Adrenal gland (tissue), 7 donors: Measurements from ENCODE around the genes MYLK2, DNMT3B and BPIFA1.

DNA sequence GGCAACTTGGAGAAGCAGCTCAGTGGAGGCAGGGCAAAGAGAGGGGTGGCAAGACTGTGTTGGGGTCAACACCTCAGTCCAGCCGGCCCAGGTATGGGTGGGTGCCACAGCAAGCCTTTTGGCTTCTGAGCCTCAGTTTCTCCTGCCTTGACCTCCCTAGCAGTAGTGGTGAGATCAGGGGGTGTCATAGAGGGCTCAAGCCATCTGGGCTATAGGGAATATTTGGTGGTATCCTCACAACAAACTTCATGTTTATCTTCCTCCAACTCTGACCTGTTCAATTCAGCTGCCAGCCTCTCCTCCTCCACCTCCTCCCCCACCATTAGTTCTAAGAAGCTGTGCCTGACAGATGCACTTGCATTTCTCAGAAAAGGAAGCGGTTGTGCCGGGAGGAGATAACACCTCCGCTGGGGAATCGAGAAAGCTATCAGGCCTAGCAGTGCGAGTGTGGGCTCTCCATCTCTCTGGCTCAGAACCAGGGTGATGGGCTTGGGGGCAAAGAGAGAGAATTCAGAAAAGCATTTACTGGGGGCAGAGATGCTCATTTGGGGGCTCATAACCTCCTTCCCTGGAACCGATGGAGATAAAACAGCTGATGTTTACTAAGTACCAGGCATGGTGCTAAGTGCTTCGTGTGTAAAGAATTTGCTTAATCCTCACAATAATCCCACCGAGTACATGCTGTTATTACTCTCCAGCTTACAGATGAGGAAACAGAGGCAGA lies 38.1 kb downstream of the COX4I2 start:
- PRO-cap, 3 experiments = peak in 1 of 3 experiments; most common plus-strand start position 367 of the sequence (in 1); most common minus-strand start position 88 of the sequence (in 1)
- RAMPAGE, long total RNA, 4 experiments = no peak in any of the 4 experiments
- RRBS = no CpG with 5 or more reads among the region's 9 CpGs

DNA sequence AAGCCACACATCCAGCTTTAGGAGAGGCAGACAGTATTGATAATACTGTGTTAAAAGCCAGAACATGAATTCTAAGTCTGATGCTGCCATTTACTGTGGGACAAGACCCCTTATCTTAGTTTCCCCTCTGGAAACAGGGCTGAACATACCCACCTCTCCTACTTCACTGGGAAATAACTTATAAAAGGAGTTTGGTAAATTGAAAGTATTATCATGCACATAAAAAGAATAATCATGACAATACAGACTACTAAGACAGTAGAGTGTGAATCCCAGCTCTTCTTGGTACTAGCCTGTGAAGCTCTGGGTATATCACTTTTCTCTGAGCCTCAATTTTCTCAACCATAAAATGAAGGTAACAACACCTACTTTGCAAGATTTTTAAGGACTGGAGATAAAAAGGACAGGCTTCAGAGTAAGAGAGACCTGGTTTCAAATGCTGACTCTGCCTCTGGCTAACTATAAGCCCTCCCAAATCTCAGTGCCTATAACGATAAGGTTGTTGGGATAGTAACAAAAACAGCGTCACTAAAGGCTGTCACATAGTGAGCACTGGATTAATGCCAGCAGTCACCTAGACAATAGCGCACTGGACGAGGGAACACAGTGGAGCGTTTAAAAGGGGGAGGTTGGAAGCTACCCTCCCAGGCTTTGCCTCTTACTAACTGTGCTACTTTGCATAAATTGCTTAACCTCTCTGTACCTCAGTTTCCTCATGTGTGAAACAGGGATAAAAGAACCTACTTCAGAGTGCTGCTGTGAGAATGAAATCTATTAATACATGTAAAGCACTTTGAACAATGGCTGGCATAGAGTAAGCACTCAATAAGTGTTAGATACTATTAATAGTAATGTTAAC lies 10.8 kb downstream of the BCL2L1 start:
- PRO-cap, 3 experiments = peak in 2 of 3 experiments; most common plus-strand start position 581 of the sequence (in 1); most common minus-strand start position 467 of the sequence (in 2)
- RAMPAGE, long total RNA, 4 experiments = no peak in any of the 4 experiments
- RRBS = no CpG with 5 or more reads among the region's 5 CpGs

- PRO-cap, 3 experiments = no peak in any of the 3 experiments
- RAMPAGE, long total RNA, 4 experiments = no peak in any of the 4 experiments
- RRBS = no CpG with 5 or more reads among the region's 4 CpGs
Observed at GRCh38 chr20:31808247-31808875, 10.8 kb upstream of the MYLK2 start.

DNA sequence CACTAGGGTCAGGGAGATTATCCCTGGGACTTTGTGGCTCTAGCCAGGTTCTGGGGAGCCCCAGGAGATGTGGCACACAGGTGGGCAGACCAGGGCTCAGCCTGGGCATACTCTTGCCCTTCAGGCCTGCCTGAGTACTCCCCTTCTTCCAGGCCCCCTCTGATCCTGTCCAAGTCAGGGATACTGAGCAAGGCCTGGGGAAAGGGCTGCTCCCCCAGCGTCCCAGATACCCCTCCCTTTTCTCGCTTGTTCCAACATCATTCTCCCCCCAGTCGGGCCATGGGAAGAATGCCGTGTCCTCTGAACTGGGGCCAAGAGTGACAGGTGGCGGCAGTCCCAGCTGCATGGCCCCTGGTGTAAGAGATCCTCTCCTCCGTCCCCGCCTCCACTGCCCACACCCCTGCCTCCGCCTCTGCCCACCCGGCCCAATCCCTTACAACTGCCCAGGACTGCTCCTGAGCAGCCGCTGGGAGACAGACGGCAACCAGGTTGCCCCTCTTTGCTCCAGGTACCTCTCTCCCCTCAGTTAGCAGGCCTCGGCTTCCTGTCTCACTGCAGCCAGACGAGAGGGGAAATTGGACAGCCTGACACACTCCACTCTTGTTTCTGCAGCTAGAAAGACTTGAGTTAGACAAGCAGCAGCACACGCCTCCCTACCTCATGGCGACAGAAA lies at the start of gene MYLK2:
Gene MYLK2 (plus strand): TSS at position 436 of the 673 bp plus-strand sequence.
- PRO-cap, 3 experiments = no peak in any of the 3 experiments
- RAMPAGE, long total RNA, 4 experiments = no peak in any of the 4 experiments
- RRBS = no CpG with 5 or more reads among the region's 15 CpGs

GRCh38 chr20:31861448-31862404 lies 8.6 kb downstream of the DUSP15 start:
- PRO-cap, 3 experiments = peak in 3 of 3 experiments; most common minus-strand start chr20:31861624 (in 2)
- RAMPAGE, long total RNA, 4 experiments = no peak in any of the 4 experiments
- RRBS = 2% methylated on average over 35 of the region's 60 CpGs

GRCh38 chr20:32010577-32011297 lies 499 bp downstream of the CCM2L start:
- PRO-cap, 3 experiments = peak in 1 of 3 experiments; most common minus-strand start chr20:32010858 (in 1)
- RAMPAGE, long total RNA, 4 experiments = no peak in any of the 4 experiments
- RRBS = no CpG with 5 or more reads among the region's 11 CpGs

DNA sequence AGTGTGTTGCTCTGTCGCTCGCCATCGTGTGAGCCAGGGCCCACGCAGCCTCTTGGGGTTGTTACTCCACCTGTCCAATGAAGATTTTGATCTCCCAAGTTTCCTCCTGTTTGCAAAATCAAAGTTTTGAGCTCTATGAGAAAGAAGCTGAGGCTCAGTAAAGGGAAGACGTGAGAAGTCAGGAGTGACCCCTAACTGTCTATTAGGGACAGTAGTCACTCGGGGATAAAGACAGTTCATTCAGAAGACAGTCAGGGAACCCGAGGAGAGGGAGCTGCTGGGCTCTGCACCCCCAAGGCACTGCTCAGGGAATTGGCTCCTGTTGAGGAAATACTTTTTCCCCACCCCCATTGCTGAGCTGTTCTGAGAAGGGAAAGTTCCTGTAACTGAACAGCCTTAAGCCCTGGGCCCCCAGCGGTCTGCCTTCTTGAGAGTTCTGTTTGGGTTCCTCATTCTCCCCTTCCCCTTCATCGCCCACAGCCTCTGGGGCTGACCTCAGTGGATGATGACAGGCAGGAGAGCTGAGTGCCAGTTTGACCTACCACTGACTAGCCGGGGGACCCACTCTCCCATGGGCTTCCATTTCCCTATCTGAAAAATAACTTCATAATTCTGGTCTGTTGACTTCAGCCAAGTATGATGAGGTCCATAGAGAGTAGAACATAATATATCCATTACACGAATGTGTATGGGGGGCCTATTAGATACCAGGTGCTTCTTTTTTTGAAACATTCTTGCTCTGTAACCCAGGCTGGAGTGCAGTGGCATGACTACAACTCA lies 10.7 kb downstream of the HCK start:
- PRO-cap, 3 experiments = peak in 3 of 3 experiments; most common plus-strand start position 477 of the sequence (in 2); most common minus-strand start position 302 of the sequence (in 1)
- RAMPAGE, long total RNA, 4 experiments = no peak in any of the 4 experiments
- RRBS = no CpG with 5 or more reads among the region's 11 CpGs

DNA sequence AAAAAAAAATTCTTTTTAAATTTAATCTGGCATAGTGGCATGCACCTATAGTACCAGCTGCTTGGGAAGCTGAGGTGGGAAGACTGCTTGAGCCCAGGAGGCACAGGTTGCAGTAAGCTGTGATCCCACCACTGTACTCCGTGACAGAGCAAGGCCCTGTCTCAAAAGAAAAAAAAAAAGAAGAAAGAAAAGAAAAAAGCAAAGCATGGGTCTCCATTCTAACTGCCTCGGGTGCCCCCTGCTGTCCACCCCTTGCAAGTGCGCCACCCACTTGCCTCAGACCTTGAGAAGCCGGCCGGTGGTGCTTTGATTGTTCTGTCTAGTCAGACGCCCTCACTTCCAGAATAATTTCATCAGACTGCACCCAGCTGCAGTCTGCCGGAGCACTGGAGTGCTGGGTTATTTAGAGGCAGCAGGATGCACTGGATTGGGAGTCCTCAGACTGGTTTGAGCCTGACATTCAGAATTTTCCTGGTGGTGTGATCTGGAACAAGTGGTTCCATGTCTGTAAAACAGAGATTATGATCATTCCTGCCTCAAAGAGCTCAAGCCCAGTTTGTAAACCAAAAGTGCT lies 17.6 kb upstream of the TM9SF4 start:
- PRO-cap, 3 experiments = no peak in any of the 3 experiments
- RAMPAGE, long total RNA, 4 experiments = no peak in any of the 4 experiments
- RRBS = 3% methylated on average over 3 of the region's 7 CpGs

GRCh38 chr20:32209833-32210453 lies 2.3 kb downstream of the POFUT1 start:
- PRO-cap, 3 experiments = no peak in any of the 3 experiments
- RAMPAGE, long total RNA, 4 experiments = no peak in any of the 4 experiments
- RRBS = no CpG with 5 or more reads among the region's 9 CpGs

DNA sequence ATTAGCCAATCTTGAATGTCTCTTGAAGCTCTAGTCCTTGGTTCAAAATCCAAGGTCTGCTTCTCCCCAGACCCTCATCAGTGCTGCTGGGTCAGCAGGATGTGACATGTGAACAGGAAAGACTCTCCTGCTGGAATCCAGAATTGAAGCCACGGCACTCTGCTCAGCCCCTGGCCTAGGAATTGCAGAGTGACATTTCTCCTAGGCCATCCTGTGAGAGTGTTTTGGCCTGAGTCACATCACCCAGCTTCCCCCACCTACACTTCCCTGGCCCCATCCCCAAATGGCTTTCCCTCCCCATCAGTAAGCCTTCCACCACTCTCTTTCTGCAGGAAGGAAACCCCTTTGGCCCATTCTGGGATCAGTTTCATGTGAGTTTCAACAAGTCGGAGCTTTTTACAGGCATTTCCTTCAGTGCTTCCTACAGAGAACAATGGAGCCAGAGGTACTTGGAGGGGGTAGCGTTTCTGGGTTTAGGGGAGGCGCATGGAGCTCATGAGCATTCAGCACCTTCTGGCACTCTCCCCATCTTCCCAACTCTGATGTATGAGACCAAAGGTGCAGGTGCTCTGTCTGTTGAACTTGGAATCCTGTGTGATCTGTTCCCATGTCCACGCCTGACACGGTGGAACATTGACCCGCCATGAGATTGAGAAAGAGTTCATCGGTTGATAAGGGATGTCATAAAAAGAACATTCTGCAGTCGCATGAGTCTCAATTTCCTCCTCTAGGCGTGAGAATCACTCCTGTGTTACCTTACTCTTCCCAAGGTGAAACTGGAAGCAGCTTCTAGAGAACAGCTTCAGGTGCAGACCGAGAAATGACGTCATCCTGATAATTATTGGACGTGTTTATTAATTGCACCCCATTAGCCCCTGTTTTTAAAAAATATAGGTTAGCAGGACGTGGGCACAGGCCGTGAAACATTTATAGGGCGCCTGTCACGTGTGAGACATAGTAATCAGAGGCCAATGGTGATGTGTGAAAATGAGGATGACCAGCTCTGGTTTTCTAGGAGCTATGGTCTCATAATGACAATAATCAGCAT lies 8.9 kb downstream of the POFUT1 start:
- PRO-cap, 3 experiments = no peak in any of the 3 experiments
- RAMPAGE, long total RNA, 4 experiments = no peak in any of the 4 experiments
- RRBS = no CpG with 5 or more reads among the region's 17 CpGs

- PRO-cap, 3 experiments = no peak in any of the 3 experiments
- RAMPAGE, long total RNA, 4 experiments = no peak in any of the 4 experiments
- RRBS = no CpG with 5 or more reads among the region's 19 CpGs
Observed at GRCh38 chr20:32227720-32228467, 20.2 kb downstream of the POFUT1 start.

GRCh38 chr20:32327351-32327705 lies 30.8 kb upstream of the ASXL1 start:
- PRO-cap, 3 experiments = no peak in any of the 3 experiments
- RAMPAGE, long total RNA, 4 experiments = no peak in any of the 4 experiments
- RRBS = no CpG with 5 or more reads among the region's 8 CpGs

GRCh38 chr20:32433358-32433822 lies 75.3 kb downstream of the ASXL1 start:
- PRO-cap, 3 experiments = no peak in any of the 3 experiments
- RAMPAGE, long total RNA, 4 experiments = no peak in any of the 4 experiments
- RRBS = 84% methylated on average over 1 of the region's 14 CpGs

DNA sequence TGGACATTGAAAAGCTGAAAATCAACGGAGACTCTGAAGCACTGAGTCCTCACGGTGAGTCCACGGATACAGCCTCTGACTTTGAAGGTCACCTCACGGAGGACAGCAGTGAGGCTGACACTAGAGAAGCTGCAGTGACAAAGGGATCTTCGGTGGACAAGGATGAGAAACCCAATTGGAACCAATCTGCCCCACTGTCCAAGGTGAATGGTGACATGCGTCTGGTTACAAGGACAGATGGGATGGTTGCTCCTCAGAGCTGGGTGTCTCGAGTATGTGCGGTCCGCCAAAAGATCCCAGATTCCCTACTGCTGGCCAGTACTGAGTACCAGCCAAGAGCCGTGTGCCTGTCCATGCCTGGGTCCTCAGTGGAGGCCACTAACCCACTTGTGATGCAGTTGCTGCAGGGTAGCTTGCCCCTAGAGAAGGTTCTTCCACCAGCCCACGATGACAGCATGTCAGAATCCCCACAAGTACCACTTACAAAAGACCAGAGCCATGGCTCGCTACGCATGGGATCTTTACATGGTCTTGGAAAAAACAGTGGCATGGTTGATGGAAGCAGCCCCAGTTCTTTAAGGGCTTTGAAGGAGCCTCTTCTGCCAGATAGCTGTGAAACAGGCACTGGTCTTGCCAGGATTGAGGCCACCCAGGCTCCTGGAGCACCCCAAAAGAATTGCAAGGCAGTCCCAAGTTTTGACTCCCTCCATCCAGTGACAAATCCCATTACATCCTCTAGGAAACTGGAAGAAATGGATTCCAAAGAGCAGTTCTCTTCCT lies 77.7 kb downstream of the ASXL1 start:
- PRO-cap, 3 experiments = peak in 1 of 3 experiments; most common plus-strand start position 126 of the sequence (in 1)
- RAMPAGE, long total RNA, 4 experiments = no peak in any of the 4 experiments
- RRBS = no CpG with 5 or more reads among the region's 13 CpGs

- PRO-cap, 3 experiments = no peak in any of the 3 experiments
- RAMPAGE, long total RNA, 4 experiments = start-site peak on the minus strand in 1 of 4 experiments, at chr20:32445939-32446465 at its widest, 20 reads per replicate
- RRBS = no CpG with 5 or more reads among the region's 9 CpGs
Observed at GRCh38 chr20:32445887-32446329, 87.8 kb downstream of the ASXL1 start.

GRCh38 chr20:32513248-32513693 lies 71.9 kb downstream of the NOL4L start:
- PRO-cap, 3 experiments = no peak in any of the 3 experiments
- RAMPAGE, long total RNA, 4 experiments = no peak in any of the 4 experiments
- RRBS = no CpG with 5 or more reads among the region's 12 CpGs

- PRO-cap, 3 experiments = peak in 3 of 3 experiments; most common plus-strand start chr20:32762385 (in 3); most common minus-strand start chr20:32762548 (in 1)
- RAMPAGE, long total RNA, 4 experiments = no peak in any of the 4 experiments
- RRBS = 2% methylated on average over 59 of the region's 68 CpGs
Observed at GRCh38 chr20:32762296-32762815, at the start of gene DNMT3B. TSS of gene DNMT3B (plus strand) at chr20:32762385.

DNA sequence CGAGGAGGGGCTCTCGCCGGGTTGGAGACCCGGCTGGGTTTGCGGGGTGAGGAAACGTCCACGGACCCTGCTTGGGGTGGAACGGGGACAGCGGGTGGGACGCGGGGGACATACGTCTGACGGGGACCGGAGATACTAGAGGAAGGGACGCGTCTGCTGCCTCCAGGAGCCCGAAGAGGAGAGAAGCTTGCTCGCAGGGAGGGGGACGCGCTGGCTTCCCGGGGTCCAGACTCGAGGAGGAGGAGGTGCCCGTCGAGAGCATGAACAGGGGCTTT lies 568 bp downstream of the DNMT3B start:
- PRO-cap, 3 experiments = no peak in any of the 3 experiments
- RAMPAGE, long total RNA, 4 experiments = no peak in any of the 4 experiments
- RRBS = 1% methylated on average over 18 of the region's 24 CpGs

GRCh38 chr20:32830401-32830813 lies 10.7 kb downstream of the MAPRE1 start:
- PRO-cap, 3 experiments = no peak in any of the 3 experiments
- RAMPAGE, long total RNA, 4 experiments = no peak in any of the 4 experiments
- RRBS = no CpG with 5 or more reads among the region's 3 CpGs

DNA sequence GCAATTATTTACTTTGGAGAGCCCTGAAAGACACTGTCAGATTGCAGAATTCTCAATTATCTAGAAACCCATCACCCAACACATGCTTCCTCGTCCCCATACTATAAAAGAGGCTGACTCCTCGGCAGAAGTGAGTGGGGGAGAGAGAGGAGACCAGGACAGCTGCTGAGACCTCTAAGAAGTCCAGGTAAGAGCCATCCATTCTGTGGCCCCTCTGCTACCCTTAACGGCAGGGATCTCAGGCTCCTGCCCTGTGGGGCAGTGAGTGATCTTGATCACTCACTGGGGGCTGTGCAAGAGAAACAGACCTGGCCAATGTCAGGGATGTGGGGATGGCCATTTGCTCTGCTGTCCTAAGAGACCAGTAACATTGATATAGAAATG lies at the start of gene BPIFA1:
Gene BPIFA1 (plus strand): TSS at position 133 of the 384 bp plus-strand sequence.
- PRO-cap, 3 experiments = no peak in any of the 3 experiments
- RAMPAGE, long total RNA, 4 experiments = no peak in any of the 4 experiments
- RRBS = no CpG with 5 or more reads among the region's 3 CpGs